SEM (cell line): ENCODE measurements around the genes IMPG1, CGA and ZNF292.

DNA sequence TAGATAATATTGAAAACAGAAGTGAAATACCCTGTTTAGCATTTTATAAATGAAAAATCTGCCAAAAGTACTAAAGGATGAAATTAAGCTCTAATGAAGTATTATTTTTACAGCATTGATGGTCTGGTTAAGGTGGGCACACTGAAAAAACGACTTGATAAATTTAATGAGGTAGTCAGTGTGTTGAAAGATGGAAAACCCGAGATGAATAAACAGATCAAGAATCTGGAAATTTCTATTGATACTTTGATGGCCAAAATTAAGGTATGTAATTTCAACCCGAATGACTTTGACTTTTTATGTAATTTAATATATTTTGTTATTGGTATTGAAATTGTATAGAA lies 137.7 kb downstream of the MYO6 start:
- PRO-cap: no peak

DNA sequence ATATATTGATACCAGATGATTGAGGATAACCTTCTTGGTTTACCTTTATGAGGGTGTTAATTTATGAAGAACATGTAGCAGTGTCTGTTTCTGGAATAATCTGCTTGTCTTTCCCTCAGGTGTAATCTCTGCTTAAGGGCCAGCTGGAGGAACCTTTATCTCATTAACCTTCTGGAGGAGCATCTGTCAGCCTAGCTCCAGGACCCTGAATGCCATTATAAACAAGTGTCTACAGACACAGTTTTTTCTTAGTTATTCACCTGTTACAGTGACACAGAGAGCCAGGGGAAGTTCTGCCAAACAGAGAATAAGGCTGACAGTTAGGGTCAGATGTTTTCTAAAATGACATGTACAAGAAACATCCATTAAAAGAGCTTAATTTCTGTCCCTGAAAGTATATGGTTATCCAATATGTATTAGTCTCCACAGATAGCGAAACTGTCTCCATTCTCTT lies at the start of gene IMPG1:
TSS of gene IMPG1 (minus strand) at position 86 of the 454 bp plus-strand sequence.
- PRO-cap: no peak

- PRO-cap: no peak
These were observed 22.5 kb upstream of the LCA5 start for GRCh38 chr6:79559574-79560380.

- PRO-cap: no peak
These were observed 284.2 kb downstream of the BCKDHB start for GRCh38 chr6:80390630-80391200.

- PRO-cap: no peak
These were observed 332.3 kb downstream of the BCKDHB start for GRCh38 chr6:80438660-80439212.

DNA sequence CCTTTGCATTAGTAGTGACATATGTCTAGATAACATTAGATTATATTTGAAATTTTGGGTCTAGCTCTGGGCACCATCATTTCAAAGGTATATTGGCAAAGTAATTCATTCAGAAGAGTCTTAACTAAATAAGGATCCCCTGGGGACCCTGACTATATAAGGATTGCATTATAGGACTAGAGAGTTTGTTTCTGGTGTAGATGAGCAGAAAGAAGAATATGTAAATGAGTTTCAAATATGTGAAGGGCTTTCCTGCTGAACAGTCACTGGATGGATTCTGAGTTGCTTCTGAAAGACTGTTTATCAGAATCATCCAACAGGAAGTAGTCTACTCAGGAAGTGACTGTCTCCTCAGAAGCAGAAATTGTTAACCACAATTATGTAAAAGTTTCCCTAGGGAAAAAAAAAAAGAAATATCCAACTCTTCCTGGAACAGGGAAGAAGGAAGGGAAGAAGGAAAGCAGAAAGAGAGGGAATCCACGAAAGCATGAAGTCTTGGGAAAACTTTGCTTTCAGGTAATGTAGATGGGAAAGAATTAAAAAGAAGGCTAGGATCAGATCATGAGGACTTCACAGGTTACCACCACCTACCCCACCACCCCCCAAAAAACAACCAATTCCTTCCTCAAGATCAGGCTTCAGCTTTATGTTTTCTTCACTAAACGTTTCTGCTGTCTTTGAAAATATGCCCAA lies 138.9 kb downstream of the TENT5A start:
- PRO-cap: no peak

- PRO-cap: no peak
These were observed 4.0 kb downstream of the TENT5A start for GRCh38 chr6:81748366-81748996.

DNA sequence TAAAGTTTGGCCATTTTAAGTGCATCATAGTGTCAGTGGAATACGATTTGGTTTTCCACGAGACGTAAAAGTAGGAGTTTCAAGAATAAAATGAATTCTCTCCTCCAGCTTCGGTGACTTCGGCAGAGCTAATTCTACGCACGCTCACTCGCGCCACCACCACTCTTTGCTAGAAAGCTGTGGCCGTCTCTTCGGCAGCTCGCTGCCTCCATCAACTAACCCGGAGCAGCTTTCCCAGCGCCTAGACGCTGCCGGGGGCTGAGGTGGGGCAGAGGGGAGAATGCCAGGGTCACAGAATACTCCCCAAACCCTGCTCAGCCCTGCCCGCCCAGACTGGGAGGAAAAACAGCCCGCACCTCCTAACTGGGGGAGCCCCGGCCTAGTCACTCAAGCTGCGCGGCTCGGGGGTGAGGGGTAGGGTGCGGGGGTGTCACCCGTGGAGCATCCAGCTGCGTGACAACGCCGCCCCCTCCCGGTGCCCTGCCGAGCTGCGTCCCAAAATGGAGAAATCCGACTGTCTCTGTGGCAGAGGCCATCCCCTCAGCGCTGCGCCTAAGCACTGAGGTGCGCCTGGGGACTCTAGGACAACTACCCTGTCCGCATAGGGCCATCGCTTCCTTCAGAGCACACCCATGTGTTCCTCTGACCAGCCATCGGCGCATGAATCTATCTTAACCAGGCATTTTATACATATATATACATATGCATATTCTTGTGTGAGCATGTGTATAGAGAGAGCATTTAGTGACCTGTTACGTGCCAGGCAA lies 1.3 kb upstream of the TENT5A start:
- PRO-cap: no peak

DNA sequence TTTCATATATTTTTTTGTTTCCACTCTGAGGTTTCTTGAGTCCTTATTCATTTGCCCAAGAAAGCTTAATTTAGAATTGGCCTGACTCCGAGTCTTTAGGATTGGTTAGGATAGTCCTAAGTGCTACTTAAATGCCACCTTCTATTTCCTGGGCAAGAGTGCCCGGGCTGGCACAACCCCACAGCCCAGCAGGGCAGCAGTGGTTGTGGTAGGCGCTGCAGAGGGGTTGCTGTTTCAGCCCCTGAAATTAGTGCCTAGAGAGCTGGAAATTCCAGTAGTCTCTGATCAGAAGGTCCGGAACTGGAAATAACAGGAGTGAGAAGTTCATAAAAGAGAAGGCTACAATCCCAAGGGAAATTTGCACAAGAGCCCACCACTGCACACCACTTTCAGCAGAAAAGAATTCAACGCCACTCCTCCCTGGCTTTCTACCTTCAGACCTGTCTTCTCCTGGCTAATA lies 139.5 kb upstream of the TENT5A start:
- PRO-cap: no peak

DNA sequence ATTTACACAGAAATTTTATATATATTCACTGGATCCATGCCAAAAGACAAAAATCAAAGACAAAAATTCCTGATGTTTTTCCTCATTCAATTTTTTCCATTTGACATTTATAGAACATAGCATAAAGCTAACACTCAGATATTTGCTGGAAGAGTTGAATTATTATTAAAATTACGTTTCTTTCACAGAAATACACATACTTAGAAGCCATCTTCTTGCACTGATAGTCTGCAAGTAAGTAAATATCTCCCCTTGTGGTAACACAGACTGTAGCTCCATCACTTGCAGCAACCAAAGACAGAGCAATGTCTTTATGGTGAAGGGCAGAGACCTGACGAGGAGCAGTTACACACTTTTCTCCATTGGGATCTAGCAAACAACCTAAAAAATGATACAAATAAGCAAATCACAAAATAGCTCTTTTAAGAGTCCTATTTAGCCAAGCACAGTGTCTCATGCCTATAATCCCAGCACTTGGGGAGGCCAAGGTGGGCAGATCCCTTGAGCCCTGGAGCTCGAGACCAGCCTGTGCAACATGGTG lies 24.2 kb downstream of the IBTK start:
- PRO-cap: no peak

DNA sequence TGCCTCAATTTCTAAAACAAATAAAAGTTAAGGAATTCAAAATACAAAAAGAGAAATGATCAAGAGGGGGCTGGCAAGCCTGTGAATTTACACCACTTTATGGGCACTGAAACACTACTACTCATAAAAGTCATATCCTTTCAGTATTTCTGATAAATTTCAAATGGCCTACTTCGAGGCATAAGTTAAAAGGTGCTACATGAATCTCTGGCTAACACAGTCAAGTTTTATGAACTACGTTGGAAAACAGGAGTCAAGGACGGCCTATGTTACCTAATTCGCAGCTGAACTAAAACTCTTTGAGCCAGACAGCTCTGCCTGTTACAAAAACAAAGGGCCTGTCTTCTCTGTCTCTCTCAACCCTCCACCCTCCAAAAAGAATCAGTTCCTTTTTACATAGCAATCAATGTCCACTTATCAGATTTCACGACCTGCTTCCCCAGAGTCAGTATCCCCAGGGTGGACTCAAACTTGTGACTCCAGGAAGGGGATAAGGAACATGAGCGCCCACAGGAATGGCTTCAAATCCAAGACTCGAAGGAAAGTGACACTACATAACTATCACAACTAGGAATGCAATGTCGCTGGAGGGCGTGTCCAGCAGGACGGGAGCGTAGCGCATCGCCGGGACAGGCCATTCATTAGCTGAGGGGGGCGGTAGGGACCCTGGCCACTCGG lies 704 bp downstream of the IBTK start:
- PRO-cap: bidirectional peak, plus-strand start at position 641 of the sequence, minus-strand start at position 546 of the sequence

GRCh38 chr6:83860066-83860573 lies 631 bp downstream of the CYB5R4 start:
- PRO-cap: no peak

- PRO-cap: no peak
These were observed 4.2 kb upstream of the TBX18 start for GRCh38 chr6:84768263-84769328.

GRCh38 chr6:84774191-84775154 lies 10.1 kb upstream of the TBX18 start:
- PRO-cap: no peak

- PRO-cap: no peak
These were observed 46.4 kb upstream of the NT5E start for GRCh38 chr6:85403175-85404113.

DNA sequence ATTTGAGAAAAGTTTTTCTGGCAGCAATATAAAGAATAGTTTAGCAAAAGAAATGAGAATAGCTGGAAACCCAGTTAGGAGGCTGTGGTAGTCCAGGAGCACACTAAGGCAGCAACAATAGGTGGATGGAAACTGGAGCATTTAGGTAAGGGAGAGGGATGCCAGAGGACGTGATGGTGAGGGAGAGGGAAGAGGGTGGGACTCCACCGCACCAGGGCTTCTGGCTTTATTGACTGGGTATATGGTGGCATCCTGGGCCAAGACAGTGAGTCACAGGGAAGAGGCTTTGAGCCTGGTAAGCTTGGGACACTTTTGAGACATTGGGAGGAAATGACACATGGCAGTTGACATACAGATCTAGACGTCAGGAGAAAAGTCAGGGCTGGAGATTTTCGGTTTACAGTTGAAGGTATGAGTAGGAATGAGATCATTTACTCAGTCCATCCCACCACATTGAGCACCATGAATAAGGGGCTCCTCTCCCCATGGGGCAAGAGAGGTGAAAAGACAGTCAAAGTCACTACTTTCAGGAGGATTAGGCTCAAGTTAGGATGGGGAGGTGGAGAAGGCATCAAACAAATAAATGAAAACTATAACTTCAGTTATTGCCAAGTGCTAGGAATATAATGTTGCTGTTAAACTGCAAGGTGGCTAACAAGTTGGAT lies 14.9 kb downstream of the NT5E start:
- PRO-cap: bidirectional peak, plus-strand start at position 431 of the sequence, minus-strand start at position 199 of the sequence

DNA sequence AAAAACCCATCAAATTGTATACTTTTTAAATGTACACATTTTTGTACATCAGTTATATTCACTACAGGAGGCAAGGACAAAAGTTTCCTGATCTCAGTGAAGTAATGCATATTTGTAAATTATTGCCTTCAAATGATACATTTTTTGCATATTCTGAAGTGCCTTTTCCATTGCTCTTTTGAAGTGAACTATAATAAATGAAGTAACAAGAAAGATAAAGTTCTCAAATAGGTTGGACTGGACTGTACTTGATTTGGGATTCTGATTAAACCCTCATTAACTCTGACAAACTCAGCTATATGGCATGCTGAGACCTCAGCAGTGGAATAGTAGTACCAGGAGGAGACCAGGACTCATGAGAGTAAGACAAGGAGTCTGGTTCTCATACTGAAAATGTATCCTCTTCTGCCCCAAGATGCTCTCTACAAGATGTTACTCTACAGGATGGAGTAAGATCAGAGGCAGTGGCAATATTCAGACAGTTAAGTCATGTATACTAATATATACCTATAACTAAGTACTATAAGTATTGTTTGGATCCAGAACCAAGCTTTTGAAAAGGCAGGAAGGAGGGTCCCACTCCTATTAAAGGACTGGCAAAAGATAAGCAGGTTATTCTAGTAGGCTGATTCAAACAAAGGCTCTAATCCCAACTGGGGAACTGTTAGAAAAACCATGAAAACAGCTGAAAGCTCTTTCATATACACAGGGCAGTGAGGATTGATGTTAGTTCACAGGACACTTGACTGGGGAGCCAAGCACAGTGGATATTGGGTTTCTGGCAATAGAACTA lies 31.9 kb upstream of the SYNCRIP start:
- PRO-cap: bidirectional peak, plus-strand start at position 729 of the sequence, minus-strand start at position 417 of the sequence

- PRO-cap: no peak
These were observed 41.5 kb upstream of the SYNCRIP start for GRCh38 chr6:85684110-85684648.

DNA sequence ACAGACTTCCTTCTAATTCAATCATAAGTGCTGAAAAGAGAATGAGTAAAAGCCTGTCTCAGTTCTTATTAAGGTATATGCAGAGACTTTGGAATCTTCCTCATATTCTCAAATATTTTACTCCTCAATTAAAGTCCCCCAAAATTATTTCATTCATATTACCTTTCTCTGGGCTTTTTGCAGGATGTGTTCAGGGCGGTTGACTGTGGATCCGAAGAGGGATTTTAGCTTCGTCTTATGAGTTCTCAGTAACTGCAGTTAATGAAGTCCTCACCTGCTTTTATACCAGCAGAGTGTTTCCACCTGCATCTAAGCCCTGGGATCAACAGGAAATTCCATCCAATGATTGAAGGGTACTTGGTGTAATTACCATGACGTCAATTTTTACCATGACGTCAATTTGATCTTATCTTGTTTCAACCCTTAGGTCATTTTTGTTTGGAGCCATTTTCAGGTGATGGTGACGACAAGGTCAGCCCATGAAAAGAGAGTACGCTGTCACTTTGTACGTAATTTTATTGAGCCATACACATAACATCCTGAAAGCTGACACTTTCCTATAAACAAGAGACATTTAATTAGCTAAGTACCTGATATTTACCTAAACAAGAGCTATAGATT lies at the start of gene CGA:
TSS of gene CGA (minus strand) at position 256 of the 621 bp plus-strand sequence.
- PRO-cap: no peak

DNA sequence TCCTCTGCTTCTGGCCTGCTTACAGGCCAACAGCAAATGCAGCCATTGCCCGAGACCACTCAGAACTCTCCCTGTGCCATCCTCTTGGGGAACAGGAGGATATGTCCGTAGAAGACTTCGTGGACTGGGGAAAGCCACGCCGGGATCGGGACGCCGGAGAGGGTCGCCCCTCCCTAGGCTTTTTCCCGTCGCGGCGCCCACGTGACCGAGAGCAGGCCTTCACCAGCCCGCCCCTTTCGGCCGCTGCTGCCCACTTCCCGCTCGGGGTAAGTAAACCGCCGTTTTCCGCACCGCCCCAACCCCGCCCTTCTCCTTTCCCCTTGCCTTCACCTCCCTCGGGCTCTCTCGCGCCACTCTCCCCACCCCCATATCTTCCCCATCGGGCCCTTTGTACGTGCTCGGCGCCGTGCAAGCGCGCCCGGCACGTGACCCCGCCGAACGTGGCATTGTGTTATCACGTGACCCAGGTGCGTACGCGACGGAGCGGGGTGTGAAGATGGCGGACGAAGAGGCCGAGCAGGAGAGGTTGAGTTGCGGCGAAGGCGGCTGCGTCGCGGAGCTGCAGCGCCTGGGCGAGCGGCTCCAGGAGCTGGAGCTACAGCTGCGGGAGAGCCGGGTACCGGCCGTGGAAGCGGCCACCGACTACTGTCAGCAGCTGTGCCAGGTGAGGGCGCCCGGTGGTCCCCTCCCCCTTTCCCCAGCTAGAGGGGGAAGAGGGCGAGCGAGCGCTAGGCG lies at the start of gene ZNF292:
TSS of gene ZNF292 (plus strand) at position 470 of the 735 bp plus-strand sequence.
- PRO-cap: bidirectional peak, plus-strand start at position 35 of the sequence, minus-strand start outside the sequence; bidirectional peak, plus-strand start at position 110 of the sequence, minus-strand start at position 195 of the sequence; bidirectional peak, plus-strand start at position 474 of the sequence, minus-strand start at position 259 of the sequence